Ascending aorta (tissue), 1 donor: ENCODE results near the genes FGD6 and USP44.

DNA sequence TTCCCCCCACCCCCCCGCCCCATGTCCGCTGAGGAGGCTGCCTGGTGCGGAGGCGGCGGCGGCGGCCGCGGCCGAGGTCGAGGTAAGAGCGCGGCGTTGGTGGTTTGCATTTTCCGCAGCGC is 781 bp upstream of the SOCS2 start:
- PRO-cap, result bidirectional peak, plus-strand start at position 49 of the sequence, minus-strand start outside the sequence

- PRO-cap, result no peak
Observed at GRCh38 chr12:93625010-93625601, 52.1 kb upstream of the CRADD start.

GRCh38 chr12:93662920-93663829 is 14.0 kb upstream of the CRADD start:
- PRO-cap, result no peak

DNA sequence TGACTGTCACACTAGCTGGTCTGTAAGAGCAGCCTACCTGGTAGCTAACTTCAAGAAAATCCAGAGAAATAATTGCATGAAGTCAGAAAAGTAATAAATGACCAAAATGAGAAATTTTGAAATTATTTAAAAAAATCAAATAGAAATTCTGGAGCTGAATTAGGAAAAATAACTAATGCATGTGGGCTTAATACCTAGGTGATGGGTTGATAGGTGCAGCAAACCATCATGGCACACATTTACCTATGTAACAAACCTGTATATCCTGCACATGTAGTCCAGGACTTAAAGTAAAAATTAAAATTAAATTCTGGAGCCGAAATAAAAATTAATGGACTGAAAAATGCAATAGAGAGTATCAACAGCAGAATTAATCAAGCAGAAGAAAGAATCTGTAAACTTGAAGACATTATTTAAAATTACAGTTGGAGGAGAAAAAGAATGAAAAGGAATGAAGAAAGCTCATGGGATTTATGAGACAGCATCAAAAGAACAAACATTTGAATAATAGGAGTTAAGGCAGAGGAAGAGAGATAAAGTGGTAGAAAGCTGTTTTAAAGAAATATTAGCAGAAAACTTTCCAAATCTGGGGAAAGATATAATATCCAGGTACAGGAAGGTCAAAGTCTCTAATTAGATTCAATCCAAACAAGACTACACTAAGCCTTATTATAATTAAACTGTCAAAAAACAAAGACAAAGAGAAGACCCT is 14.7 kb downstream of the CRADD start:
- PRO-cap, result no peak

- PRO-cap, result no peak
Observed at GRCh38 chr12:93749091-93749392, 71.9 kb downstream of the CRADD start.

DNA sequence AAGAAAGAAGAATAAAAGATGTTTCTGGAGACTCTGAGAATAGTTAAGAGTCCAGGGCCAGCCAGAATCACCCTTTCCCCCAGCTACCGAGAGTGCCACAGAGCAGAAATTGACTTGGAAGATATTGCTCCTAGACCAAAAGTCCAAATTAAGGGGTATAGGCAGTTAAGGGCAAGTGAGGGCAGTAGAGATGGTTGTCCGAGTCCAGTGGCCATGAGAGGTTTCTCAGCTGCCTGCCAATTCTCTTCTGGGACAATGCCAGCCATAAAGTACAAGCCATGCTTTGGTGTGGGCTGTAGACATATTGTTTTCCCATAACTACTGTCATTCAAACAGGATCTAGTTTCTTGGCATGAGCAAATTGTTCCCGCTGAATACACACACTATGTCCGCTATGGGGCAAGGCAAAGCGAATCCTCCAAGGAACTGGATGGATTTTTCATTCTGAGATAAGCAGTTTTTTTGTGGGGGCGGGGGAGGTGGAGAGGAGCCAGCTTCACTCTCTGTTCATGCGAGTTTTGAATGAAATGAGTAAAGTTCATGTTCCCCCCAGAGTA is 136.8 kb downstream of the CRADD start:
- PRO-cap, result no peak

- PRO-cap, result no peak
Observed at GRCh38 chr12:93825464-93826074, 148.4 kb downstream of the CRADD start.

DNA sequence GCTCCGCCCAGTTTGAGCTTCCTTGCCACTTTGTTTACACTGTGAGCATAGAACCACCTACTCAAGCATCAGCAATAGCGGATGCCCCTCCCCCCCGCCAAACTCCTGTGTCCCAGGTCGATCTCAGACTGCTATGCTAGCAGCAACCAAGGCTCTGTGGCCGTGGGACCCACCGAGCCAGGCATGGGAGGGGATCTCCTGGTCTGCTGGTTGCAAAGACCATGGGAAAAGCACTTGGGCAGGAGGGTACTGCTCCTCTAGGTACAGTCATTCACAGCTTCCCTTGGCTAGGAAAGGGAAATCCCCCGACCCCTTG is 140.5 kb upstream of the PLXNC1 start:
- PRO-cap, result no peak

GRCh38 chr12:94176024-94176466 is 27.7 kb downstream of the PLXNC1 start:
- PRO-cap, result no peak

DNA sequence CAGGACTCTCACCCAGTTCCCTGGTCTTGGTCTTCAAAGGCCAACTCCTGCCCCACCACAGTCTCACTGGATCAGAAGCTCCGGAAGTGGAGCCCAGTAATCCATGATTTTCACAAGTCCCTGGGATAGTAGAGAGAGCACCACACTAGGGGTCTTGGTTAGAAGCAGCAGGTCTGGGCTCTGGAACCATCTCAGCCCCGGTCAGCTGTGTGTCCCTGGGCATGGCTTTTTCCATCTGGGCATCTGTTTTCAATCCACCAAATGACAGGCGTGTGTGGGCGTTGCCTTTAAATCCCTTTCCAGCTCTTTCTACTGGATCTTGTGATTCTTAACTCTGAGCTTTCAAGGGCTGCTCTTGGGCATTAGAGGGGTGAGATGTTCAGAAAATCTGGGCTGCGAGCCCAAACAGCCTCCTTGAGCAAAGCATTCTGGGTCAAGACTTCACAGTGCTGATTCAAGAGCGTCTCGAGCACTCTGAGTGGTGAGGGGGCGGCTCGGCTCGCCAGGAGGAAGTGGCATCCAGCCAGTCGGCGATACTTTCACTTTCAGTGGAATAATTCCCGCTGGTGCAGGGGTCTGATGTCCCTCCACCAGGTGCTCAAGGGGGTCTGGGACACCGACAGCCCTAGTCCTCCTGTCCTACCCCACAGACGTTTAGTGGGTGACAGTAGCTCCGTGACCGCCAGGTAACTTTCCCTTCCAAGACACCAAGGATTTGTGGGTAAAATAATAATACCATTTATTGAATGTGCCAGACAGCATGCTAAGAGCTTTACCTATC is 113.9 kb downstream of the PLXNC1 start:
- PRO-cap, result bidirectional peak, plus-strand start at position 472 of the sequence, minus-strand start at position 237 of the sequence

DNA sequence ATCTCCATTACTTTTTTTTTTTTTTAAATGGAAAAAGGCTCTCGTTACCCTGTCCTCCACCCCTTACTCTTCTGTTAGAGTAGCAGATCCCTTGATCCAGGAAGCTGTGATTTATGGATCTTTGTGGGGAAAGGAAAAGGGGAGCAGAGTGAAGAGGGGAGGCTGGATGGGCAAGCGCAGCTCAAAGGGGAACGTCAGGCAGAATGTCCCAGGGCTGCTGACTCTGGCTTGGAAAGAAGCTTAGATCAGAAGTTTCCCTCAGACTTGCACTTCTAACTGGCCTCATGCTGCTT is 122.3 kb downstream of the PLXNC1 start:
- PRO-cap, result no peak

DNA sequence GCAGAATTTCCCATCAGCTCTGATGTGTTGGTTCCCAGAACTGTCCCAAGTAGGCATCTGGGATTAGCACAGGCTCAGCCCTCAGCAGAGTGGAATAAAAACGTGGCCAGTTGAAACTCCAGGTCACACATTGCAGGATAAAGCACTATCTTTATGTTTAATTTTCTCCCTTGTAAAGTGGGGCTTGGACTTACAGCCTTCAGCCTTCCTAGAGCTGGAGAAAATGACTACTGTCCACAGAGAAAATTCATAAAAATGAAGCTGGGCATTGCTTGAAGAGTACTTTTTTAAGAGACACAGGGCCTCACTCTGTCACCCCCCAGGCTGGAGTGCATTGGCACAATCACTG is 74.2 kb downstream of the TMCC3 start:
- PRO-cap, result no peak

GRCh38 chr12:94689674-94689984 is 39.3 kb upstream of the TMCC3 start:
- PRO-cap, result no peak

DNA sequence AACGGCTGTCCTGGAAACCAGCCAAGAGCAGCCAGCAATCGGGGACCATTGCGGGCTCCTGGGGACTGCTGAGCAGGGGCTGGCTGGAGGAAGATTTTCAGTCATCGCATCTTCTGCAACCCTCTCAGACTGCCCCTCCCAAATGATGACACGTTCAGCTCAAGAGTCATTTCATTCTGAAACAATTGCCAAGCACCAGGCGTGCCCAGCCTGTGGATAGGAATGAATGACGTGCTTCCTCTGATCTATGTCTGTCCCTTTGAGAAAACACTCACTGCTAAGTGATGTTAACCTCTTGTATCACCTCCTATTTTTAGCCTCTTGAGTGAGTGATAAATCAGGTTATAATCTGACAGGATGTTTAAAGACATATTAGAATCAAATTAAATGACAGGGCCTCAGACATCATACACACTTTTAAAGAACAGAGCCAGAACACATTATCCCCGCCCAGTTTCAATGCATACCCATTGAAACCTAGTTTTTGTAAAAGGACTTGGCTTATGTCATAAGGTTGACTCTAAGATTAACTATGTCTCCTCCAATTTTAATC is 62.0 kb downstream of the NDUFA12 start:
- PRO-cap, result no peak

DNA sequence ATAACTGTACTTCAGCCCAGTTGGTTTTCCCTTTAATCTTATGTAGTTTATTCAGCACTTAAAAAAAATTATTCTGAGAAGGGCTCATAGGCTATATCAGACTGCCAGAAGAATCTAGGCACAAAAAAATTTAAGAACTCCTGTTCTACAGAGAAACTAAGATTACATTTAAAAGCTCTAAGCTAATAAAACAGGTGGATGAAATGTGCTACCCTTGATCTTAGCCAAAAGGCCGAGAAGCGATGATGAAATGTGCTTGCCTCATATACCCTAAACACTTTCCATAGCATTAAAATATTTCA is 51.6 kb upstream of the NR2C1 start:
- PRO-cap, result no peak

- PRO-cap, result no peak
Observed at GRCh38 chr12:95202691-95203527, 14.4 kb downstream of the FGD6 start.

GRCh38 chr12:95216877-95217723 is at the start of gene FGD6:
TSS of gene FGD6 (minus strand) at chr12:95217467.
- PRO-cap, result unidirectional peak, minus-strand start at chr12:95217383; bidirectional peak, plus-strand start at chr12:95217811, minus-strand start at chr12:95217557

DNA sequence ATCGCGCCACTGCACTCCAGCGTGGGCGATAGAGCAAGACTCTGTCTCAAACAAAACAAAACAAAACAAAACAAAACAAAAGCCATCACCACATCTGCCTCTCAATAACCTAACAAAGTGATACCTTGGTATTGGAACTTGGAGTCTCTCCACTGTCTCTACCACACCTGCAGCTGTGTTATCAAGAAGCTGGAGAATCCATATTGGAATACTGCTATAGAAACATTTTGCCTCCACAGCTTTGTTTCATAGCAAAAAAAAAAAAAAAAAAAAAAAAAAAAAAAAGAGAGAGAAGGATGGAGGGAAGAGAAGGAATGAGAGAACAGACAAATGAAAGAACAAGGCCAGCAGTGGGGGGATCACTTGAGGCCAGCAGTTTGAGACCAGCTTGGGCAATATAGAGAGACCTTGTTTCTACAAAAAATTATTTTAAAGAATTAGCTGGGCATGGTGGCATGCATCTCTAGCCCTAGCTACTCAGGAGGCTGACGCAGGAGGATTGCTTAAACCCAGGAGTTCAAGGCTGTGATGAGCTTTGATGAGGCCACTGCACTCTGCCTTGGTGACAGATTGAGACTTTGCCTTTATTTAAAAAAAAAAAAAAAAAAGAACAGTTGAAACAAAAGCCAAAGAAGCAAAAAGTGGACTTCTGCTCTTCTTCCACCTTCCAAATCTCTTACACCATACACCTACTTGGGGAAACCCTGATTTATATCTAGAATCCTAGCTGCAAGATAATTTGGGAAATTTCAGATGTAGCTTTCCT is 8.1 kb downstream of the VEZT start:
- PRO-cap, result no peak

- PRO-cap, result no peak
Observed at GRCh38 chr12:95380841-95381514, 93.0 kb upstream of the METAP2 start.

- PRO-cap, result no peak
Observed at GRCh38 chr12:95551084-95552050, at the start of gene USP44. TSS of gene USP44 (minus strand) at chr12:95551476.